T-cell (primary cell): ENCODE data around the gene SGO2.

DNA sequence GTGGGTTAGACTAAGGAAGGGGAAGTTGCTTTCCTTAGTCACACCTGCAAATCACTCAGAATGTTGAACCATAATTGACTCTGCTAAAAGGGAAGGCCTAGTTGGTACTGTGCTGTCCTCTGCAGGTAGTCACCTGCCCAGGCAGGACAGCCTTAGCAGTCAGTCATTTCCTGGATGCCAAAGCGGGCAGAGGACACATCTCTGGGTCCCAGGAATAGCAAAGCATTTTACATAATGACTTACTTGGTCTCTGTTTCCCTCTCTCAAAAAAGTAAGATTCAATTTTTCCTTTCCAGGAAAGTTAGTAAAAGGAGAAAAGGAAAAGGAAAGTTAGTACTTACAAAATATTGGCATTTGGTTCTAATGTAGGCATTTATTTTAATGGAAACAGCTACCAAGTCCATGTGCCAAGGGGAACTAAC is 60.2 kb downstream of the RFTN2 start:
- PRO-cap, 7 experiments = no peak in any of the 7 experiments

DNA sequence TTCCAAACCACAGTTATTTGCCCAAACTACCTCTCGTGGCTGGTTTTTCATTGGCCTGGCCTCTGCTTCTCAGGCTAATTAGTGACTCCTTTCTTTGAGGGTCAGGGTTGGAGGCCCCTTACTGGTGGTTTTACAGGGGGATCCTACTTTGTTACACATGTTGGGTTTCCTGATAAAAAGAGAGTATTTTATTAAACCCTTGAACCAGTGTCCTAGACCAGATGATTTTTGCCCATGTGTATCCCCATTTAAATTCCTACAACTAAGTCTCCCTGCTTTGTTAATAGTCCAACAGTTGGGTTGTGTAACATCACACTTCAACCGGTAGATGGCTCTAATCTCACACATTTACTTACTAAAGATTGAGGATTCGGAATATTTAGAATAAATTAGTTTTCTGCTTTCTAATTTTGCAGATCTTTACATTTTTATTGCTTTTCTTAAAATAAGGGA is 2.3 kb downstream of the MARS2 start:
- PRO-cap, 7 experiments = no peak in any of the 7 experiments

DNA sequence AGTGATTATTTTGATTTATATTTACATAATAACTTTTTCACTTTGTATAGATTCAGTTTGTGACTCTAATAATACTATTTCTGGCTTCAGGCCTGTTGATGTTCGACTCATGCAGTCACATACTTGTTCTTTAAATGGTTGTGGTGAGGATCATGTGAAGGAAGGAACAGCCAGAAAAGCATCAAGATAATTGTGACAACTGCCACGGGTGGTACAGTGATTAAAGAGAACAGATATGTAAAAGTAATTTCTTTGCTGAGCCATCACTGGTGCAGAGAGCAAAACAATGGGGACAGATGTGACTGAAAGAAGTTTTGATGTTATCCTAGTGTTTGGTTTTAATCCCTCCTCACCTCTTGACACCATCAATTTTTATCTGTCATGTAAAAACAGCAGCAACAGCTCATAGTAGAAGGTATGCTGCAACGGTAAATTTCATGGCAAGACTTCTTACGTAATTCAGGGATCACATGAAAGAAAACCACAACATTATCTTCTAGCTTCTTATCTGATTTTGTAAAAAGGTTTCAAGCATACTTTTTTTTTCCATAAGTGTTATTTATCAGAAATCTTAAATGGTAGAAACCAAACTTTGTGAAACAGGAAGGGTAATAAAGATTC is 65.1 kb downstream of the PLCL1 start:
- PRO-cap, 7 experiments = peak in 5 of 7 experiments; most common plus-strand start position 153 of the sequence (in 1); most common minus-strand start position 197 of the sequence (in 4)

DNA sequence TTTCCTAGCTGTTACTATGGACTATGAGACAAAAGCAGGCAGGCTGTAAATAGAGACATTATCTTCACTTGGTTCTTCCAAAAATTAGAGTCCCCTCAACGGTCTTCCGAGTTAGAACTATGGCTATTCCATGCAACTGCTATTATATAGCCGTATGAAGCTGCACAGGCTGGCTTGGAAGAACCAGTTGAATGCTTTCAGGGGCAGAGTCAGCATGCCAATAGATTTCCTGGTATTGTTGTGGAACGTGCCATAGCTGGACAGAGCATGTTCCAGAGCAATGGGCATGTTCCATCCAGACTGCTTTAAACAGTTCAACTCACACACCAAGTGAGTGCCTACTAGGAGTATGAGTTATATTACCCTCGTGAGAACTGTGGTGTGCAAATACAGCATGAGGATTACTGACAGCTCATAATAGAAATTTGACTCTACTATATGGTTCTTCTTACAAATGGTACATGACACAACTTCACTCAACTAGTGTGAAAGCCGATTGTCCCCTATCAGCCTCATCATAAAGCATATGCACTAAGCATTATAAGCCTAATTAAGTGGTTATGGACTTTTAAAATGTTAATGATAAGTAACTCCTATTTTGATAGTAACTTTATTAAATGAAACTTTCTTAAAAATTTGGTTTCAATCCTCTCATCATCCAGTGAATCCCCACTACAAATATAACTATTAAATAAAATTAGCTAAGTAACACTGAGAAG is 681.9 kb downstream of the SATB2 start:
- PRO-cap, 7 experiments = no peak in any of the 7 experiments

- PRO-cap, 7 experiments = no peak in any of the 7 experiments
Observed at GRCh38 chr2:199459203-199460138, 1.7 kb upstream of the SATB2 start.

DNA sequence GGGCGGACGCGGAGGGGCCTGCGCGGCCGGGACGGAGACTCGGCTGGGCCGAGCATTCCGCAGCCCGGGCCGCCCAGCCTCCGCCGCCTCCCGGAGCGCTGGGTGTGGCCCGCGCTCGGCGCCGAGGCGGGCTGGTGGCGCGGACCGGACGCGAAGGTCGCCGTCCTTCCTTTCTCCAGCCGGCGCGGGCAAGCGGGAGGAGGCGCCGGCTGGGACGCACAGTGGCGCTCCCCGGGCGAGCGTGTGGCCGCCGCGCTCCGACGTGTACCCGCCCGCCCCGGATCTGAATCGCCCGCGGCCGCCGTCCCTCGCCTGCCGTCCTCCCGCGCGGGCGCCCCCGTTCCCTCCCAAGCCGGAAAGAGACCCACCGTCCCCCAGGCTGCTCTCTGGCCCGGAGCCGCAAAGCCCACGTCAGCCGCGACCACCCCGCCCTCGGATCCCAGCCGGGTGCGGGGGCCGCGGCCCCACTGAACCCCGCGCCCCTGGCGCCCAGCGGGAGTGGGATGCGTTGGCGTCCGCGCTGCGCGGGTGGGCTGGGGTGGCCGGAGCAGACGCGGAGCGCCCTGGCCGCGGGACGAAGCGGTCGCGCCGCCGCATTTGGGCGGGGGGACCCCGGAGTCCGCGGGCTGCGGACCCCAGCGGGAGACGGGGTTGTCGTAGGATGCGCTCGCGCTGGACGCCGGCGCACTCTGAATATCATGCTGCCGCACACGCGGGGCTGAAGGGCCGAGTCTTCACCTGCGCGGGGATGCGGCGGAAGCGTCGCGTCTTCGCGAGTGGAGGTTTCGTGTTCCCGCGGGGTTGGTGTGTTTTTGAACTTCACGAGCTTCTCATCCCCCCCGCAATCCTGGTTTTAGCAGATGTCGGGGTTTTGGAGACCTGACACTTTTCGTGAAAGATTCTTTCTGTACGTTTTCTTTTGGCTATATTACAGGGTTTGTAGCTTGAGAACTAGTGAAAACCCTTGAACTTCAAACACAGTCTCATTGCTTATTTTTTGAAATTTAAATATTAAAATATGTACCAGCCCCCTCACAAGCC is 799 bp downstream of the SPATS2L start:
- PRO-cap, 7 experiments = peak in 2 of 7 experiments; most common minus-strand start position 691 of the sequence (in 2)

- PRO-cap, 7 experiments = peak in 7 of 7 experiments; most common plus-strand start chr2:200526126 (in 5); most common minus-strand start chr2:200526041 (in 7)
Observed at GRCh38 chr2:200525707-200526990, at the start of gene SGO2. SGO2 (plus strand) TSS chr2:200526207.

DNA sequence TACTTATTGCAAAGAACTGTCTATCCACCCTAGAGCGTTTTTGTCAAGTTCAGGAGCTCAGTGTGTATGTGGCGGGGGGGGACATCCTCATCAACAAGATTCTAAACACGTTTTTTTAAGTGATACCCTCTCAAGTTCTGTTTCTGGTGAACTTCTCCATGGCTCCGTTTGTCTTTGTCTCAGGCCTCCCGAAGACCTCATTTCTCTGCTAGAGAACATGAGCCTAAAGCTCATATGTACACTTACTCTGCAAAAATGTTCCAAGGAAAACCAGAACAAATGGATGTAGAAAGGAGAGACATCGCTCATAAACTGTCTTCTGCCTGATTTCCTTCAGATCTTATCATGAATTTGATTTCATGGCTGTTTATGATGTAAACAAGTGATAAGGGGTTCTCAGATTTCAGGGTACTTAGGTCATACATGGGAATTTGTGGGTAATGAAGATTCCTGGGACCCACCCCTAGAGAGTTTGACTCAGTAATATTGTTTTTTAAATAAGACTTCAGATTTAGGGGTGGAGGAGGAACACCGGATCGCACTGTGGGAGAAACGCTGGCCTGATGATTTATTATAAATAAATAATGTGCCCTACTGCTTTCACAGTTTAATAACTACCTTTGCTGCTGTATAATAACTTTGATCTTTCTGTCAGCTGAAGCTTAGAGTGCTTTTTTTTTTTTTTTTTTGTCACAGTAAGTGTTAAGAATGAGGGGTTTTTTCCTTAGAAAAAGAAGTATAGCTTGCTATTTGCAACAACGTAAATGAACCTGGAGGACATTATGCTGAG is 14.8 kb downstream of the AOX1 start:
- PRO-cap, 7 experiments = no peak in any of the 7 experiments

- PRO-cap, 7 experiments = no peak in any of the 7 experiments
Observed at GRCh38 chr2:200602467-200602952, 16.7 kb downstream of the AOX1 start.

DNA sequence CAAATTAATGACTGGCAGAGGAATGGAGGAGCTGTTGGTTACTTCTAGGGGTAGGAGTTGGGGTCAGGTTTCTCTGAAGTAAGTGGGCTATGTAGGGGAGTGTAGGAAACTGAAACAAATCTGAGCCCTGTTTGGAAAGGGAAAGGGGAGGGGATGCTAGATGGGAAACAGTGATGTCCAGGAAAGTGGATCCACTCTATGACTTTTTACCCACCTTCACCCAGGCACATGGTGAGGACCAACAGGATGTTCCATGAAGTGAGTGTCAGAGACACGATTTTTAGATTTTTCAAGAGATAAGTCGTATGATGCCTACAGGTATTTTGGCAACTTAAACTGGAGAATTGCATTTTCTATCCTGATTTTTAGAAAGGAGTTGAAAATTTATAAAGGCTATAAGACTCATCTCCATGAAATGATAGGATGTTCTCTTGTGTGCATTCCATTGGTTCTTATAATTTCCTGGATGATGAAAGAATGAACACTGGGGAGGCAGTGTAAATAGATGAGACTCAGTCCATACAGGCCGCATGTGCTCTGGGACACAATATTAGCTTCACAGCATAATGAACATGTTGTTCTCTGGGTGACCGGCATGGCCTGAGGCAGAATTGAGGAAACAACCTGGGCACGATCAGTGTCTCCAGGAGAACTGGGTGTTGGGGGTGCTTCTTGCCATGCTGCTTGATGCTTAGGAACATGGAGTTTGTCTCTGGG is 38.7 kb downstream of the AOX1 start:
- PRO-cap, 7 experiments = no peak in any of the 7 experiments

DNA sequence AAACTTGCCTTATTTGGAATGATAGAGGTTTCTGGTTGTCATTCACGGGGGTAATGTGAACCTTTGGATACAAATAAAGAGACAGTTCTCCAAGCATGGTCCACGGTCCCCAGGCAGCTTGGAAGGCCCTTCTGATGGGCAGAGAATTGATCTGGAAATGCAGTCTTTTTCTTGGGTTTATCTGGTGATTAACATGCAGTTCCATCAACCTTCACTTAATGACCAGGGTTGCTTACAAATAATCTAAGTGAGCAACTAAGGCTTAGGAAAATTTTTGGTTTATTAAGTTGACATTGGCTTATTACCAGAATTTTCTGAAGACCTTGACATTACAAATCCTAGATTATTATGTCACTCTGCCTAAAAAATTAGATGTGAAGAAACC is 69.8 kb downstream of the AOX1 start:
- PRO-cap, 7 experiments = no peak in any of the 7 experiments

DNA sequence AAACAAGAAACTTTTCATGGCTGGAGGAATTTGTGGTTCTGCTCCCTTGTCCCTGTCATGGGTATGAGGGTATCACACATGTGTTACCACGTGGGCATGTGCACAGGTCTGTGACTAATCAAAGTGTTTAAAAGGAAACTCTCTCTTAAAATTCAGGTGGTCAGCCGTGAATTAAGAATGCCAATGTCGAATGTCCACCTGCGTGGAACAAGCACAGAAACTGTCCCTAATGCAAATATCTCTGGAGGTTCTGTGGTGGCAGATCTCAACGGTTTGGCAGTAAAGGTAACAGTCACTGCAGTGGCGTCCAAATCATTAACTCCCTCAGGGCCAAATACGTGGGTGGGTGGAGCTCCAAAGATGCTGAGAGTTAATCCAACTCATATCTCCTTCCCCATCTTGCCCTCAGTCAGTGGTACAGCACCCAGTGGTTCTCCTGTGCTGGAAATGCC is 73.2 kb downstream of the AOX1 start:
- PRO-cap, 7 experiments = no peak in any of the 7 experiments

DNA sequence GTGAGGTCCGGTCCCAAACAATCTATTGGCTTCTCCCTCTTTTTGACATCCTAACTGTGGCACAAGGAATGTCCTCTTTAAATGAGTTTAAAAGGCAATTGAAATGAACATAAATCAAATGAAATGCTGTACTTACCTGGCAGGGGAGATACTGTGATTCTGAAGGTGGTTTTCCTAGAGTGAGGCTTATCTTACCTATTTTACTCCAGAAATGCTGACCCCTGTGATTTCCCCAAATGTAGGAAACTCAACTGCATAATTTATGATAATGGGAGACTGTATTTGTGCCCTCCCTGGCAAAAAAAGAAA is 36.3 kb upstream of the BZW1 start:
- PRO-cap, 7 experiments = peak in 3 of 7 experiments; most common plus-strand start position 129 of the sequence (in 3)

DNA sequence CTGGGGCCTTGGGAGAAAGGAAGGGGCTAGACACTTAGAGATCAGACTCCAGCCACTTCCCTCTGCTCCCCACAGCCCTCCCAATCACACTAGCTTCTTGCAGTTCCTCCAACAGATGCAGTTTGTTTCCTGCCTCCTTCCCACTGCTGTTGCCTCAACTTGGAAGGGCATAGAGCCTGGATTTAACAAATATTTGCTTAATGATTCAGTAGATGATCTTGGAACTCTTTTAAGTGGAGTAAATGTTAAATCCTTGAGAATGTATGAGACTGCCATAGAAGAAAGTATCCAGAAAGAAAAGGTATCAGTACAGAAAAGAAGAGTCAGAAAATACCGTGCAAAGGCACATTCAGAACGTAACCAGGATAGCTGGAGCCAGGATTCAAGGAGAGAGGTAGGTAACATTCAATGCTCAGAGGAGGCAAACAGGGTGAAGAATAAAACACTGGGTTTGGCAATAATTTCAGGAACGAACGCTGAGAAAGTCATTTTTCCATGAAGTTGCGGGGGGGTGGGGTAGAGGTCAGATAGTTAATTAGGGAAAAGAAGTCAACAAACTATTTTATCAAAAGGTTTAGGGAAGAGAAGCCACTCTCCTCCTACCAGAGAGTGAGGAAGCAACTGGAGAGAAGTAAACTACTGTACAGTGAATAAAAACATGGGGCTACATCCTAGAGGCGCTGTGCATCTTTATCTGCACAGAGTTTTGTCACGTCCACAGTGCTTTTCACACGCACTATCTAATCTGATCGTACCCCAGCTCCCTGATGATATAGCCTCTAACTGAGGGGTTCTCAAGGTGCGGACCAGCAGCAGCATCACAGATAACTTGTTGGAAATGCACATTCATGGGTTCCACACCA is 1.2 kb upstream of the BZW1 start:
- PRO-cap, 7 experiments = peak in 1 of 7 experiments; most common plus-strand start position 767 of the sequence (in 1); most common minus-strand start position 742 of the sequence (in 1)

- PRO-cap, 7 experiments = peak in 1 of 7 experiments; most common minus-strand start chr2:200851595 (in 1)
Observed at GRCh38 chr2:200851212-200851916, 13.1 kb downstream of the CLK1 start.

- PRO-cap, 7 experiments = no peak in any of the 7 experiments
Observed at GRCh38 chr2:200890348-200891045, 1.3 kb downstream of the NIF3L1 start.

GRCh38 chr2:201126208-201126544 is 10.2 kb downstream of the CFLAR start:
- PRO-cap, 7 experiments = no peak in any of the 7 experiments

DNA sequence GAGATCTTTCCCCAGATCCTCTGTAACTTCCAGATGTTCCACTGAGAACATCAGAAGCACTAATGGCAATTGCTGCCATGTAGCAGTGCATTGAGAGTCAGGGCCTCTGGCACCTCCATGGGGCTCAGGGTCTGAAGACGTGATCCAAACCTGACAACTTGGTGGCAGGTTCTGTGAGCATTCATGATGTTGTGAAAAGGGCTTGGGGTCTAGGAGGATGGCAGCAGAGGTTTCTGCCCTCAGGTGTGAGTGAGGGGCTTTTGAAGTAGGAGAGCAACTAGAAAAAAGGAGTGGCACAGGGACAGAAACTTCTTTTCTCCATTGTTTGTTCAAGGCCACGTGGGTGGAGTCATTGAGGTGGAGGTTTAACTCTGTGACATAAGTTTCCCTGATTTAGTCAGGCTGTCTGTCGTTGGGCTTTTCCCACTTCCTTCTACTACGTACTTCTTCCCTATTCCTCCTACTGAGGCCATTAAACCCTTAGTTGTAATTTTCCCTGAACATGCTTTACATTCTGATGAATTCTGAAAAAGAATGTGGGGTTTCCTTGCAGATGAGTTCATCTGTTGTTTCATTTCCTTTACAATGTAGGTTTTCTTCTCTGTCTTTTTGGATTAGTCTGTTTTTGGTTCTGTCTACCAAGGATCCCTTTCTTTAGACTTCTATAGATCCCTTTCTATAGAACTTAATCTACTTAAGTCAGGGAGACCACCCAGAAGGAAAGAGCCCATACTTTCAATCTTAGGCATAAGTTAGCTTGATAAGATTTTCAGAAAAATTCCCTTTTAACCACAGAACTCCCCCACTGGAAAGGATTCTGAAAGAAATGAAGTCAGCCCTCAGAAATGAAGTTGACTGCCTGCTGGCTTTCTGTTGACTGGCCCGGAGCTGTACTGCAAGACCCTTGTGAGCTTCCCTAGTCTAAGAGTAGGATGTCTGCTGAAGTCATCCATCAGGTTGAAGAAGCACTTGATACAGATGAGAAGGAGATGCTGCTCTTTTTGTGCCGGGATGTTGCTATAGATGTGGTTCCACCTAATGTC is 13.3 kb downstream of the CFLAR start:
- PRO-cap, 7 experiments = peak in 2 of 7 experiments; most common plus-strand start position 617 of the sequence (in 2); most common minus-strand start position 473 of the sequence (in 1)

DNA sequence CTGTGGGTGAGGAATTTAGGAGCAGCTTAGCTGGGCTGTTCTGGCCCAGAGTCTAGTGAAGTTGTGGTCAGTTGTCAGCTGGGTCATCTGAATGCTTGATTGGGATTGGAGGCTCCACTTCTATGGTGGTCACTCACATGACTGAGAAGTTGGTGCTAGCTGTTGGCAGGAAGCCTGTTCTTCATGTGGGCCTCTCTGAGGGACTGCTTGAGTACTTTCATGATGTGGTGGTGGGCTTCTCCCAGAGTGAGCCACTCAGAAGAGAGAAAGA is 23.2 kb upstream of the CASP10 start:
- PRO-cap, 7 experiments = no peak in any of the 7 experiments

DNA sequence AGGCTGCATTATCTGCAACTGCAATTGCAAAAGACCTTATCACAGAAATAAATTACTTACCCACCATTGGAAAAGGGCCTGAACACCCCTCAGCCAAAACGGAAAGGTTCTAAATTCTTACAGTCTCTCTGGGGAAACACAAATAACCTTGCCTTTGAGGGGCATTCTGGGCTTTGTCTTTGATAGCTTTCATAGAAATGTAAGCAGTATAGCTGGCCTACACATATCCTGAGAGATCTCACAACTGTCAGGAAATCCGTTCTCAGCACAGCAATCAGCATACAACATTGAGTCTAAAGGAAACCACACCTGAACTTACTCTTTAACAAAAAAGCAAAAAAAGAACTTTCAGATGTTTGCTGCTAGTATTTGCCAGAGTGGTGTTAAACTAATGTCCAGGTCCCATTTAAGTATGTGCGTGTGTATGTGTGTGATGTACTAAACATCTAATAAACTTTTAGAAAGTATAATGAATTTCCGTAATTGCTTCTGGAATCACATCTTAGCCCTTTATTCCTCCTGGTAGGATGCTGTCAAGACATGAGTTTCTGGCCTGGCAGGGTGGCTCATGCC is 8.7 kb downstream of the CASP10 start:
- PRO-cap, 7 experiments = peak in 2 of 7 experiments; most common plus-strand start position 224 of the sequence (in 2)